Parietal lobe (tissue), 2 donors: ENCODE measurements around a stretch of chr14.

- RAMPAGE, long total RNA, result no peak
Observed at GRCh38 chr14:71181347-71181734, 138.9 kb upstream of the SIPA1L1 start.

GRCh38 chr14:71349141-71349963, 29.1 kb downstream of the SIPA1L1 start:
- RAMPAGE, long total RNA, result no peak

DNA sequence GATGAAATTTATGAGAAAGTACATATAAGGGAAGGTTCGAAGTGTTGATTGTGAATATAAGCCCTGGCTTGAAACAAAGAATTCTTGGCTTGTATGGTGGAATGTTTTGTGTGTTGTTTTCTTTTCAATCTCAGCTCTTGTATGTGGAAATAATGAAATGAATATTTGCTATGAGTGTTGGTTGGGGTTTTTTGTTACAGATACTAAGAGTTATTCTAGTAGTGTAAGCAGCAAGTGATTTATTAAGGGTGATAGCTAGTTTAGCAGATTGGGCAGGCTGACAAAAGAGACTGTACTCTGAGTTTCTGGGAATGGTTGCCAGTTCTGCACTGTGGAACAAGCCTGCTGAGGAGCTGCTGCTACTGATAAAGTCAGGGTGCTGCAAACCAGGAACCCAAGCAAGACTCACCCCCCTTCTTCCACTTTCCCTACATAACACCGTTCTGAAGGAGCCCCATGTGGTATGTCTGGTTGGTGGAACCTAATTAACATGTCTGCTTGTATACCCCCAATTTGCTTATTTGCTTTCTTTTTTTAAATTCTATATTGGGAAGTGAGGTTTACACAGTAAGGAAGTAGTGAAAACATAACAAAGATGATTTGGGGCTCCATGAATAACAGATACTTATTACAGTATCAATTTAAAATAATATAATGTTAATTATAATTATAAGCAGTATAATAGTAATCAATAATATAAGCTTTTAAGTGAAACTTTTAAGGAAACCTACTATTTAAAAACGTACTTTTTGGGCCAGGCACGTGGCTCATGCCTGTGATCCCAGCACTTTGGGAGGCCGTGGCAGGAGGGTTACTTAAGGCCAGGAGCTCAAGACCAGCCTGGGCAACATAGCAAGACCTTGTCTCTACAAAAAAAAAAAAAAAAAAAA, 35.7 kb downstream of the SIPA1L1 start:
- RAMPAGE, long total RNA, result no peak

GRCh38 chr14:71418800-71419302, 98.6 kb downstream of the SIPA1L1 start:
- RAMPAGE, long total RNA, result no peak

DNA sequence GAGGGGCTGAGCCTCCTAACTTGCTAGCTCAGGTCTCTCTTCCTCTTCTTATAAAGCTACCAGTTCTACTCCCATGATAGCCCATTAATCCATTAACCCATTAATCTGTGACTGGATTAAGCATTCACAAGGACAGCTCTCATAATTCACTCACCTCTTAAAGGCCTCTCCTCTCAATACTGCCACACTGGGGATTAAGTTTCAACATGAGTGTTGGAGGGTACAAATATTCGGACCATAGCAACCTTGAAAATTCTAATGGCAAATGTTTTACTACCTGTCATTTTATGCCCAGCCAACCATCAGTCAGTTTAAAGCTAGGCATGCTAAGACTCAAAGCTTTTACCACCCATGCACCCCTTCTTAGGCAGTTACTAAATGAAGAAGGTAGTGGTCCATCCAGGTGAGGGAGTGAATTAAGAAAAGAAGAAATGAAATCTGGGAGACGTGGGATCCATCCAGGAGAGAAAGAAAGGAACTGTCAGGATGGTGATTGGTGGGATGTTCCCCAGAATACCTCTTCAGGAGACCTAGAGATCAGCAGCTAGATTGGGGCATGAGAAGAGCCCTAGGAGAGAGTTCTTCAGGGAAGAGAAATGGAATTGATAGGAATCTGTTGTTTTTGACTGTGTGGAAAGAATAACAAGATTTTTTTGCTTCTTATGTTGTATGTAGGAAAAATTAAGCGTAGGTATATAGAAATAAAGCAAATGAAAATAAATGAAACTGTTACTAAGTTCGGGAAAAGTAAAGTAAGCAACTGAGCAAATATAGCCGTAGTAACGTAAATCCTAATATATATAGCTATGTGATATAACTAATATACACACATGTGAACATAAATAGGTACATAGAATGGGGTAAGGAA, 252.0 kb downstream of the SIPA1L1 start:
- RAMPAGE, long total RNA, result no peak

DNA sequence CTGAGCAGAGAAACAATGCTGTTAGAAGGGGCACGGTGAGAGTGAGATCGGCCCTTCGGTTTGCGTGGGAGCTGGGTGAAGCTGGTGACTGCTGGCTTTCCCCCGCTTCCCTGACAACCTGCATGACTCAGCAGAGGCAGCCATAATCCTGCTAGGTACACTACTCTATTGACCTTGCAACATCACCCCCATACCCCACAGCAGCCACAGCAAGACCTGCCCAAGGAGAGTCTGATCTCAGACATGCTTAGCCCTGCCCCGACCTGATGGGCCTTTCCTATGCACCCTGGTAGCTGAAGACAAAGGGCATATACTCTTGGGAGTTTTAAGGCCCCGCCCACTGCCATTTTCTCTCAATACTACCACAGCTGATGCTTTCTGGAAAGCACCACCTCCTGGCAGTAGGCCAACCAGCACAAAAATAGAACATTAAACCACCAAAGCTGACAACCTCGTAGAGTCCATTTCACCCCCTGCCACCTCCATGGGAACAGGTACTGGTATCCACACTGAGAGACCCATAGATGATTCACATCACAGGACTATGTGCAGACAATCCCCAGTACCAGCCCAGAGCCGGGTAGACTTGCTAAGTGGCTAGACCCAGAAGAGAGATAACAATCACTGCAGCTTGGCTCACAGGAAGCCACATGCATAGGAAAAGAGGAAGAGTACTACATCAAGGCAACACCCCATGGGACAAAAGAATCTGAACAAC, 75.9 kb upstream of the RGS6 start:
- RAMPAGE, long total RNA, result no peak

DNA sequence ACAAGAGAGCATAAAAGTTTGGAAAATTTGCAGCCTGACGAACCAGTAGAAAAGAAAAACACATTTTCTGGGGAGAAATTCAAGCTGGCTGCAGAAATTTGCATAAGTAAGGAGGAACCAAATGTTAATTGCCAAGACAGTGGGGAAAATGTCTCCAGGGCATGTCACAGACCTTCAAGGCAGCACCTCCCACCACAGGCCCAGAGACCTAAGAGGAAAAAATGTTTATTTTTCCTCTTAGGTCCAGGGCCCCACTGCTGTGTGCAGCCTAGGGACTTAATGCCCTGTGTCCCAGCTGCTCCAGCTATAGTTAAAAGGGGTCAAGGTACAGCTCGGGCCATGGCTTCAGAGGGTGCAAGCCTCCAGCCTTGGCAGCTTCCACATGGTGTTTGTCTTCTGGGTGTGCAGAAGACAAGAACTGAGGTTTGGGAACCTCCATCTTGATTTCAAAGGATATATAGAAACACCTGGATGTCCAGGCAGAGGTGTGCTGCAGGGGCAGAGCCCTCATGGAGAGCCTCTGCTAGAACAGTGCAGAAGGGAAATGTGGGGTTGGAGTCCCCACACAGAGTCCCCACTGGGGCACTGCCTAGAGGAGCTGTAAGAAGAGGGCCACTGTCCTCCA, 425.6 kb downstream of the RGS6 start:
- RAMPAGE, long total RNA, result no peak

- RAMPAGE, long total RNA, result no peak
Observed at GRCh38 chr14:72529057-72529568, 364.8 kb downstream of the DPF3 start.

DNA sequence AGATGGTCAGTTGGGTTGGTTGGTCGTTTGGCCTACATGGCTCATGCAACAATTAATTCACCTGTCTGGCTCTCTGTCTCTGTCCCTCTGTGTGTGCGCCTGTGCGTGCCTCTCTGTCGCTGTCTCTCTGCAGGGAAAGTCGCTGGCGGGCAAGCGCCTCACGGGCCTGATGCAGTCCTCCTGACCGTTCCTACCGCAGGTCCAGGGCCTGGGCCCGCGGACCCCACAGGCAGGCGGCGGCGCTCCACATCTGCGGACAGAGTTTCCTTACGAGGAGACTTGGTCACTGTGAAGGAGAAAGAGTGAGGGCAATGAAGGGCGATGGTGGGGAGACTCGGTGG, 331.6 kb downstream of the DPF3 start:
- RAMPAGE, long total RNA, result no peak

DNA sequence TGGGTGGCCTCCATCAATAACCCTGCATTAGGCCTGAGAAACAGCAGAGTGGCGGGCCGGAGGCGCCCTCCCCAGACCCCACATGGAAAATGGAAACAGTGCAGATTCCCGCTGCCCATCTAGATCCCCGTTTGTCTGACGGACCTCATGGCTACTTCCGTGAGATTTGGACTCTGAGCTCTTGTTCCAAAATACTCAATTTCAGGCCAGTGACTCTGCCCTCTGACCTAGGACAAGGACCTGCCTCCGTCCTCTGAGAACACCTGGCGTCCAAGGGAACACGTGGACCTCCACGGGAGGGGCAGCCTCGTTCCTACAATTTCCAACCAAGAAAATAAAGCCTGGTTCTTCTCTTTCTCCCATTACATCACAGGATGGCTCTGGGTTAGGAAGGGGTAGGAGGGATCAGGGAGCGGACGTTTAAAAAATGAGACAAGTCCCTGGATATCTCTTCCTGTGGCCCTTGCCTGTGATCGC, 325.3 kb downstream of the DPF3 start:
- RAMPAGE, long total RNA, result no peak

- RAMPAGE, long total RNA, result no peak
Observed at GRCh38 chr14:72619166-72619628, 274.7 kb downstream of the DPF3 start.

DNA sequence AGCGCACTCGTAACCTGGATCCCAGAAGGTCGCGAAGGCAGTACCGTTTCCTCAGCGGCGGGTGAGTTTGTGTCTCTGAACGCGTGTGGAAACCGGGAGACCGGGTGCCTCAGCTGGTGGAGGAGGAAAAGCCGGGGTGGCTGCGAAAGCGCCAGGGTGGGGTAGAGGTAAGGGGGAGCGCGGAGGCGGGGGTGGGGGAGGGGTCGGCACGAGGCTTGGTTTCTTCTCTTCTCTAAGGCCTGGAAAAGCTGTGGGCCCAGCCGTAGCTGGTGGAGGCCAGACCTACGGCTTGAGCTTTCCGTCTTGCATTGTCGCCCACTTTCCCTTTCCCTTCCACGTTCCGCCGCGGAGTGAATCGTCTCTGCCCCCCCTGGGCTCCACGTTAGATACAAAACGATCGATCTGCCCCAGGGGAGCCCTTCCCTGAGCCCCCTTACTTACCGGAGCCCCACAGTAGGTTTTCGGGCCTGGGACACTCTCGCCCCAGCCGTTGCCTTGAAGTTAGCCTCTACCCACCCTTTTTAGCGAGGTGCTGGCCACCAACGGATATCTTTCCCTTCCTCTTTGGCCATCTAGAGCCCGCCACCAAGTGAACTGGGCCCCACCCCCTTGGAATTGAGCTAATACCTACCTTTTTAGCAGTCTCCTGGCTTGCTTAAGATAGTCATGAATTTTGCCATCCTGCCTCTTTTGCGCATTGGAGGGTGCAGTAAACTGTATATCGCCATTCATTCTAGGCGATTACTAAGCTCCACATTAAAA, 492 bp downstream of the RBM25 start:
- RAMPAGE, long total RNA, result no peak

DNA sequence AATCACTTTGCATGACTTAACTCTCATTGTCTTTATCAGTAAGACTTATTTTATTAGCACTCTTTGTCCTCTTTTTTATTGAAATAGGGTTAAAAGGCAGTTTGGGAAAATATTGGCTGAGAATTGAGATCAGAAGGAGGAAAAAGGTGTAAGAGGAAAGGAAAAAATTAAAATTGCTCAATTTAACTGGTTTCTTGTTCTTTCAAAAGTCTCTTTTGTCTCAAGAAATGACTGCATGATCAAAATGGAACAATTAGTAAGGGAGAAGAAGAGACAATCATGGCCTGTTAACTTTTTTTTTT, 25.2 kb downstream of the RBM25 start:
- RAMPAGE, long total RNA, result no peak

GRCh38 chr14:73087816-73088372, 29.6 kb downstream of the RBM25 start:
- RAMPAGE, long total RNA, result no peak

DNA sequence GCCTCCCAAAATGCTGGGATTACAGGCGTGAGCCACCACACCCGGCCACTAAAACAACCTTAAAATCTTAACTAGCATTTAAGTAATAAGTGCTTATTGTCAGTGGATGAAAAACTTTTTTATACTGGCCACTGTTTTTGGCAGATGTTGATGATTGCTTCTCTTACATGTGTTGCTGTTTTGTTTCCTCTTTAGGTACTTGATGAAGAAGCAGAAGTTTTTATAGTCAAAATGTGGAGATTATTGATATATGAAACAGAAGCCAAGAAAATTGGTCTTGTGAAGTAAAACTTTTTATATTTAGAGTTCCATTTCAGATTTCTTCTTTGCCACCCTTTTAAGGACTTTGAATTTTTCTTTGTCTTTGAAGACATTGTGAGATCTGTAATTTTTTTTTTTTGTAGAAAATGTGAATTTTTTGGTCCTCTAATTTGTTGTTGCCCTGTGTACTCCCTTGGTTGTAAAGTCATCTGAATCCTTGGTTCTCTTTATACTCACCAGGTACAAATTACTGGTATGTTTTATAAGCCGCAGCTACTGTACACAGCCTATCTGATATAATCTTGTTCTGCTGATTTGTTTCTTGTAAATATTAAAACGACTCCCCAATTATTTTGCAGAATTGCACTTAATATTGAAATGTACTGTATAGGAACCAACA, 16.7 kb upstream of the PSEN1 start:
- RAMPAGE, long total RNA, result no peak

DNA sequence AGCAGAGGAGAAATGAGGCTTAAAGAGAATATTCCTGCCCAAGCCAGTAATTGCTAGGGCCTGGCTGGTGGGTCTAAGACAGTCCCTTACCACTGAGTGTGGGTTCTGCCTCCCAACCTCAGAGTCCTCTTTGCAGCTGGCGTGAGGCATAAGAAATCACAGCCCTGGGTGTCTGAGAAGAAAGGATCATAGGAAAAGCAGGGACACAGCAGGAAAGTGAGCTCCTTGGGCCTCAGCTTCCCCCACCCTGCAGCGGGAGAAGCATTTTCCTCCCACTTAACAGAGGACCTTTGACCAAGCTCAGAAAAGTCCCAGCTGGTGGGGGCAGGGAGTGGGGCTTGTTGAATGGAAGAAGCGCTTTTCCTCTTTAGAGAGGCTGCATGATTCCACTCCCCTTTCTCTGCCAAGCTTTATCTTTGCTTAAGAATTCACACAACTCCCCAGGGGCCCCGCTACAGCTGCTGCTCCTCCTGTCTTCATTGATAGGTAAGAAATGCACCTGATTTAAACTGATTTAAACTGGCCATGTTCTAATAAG, 1.9 kb upstream of the PAPLN start:
- RAMPAGE, long total RNA, result no peak

DNA sequence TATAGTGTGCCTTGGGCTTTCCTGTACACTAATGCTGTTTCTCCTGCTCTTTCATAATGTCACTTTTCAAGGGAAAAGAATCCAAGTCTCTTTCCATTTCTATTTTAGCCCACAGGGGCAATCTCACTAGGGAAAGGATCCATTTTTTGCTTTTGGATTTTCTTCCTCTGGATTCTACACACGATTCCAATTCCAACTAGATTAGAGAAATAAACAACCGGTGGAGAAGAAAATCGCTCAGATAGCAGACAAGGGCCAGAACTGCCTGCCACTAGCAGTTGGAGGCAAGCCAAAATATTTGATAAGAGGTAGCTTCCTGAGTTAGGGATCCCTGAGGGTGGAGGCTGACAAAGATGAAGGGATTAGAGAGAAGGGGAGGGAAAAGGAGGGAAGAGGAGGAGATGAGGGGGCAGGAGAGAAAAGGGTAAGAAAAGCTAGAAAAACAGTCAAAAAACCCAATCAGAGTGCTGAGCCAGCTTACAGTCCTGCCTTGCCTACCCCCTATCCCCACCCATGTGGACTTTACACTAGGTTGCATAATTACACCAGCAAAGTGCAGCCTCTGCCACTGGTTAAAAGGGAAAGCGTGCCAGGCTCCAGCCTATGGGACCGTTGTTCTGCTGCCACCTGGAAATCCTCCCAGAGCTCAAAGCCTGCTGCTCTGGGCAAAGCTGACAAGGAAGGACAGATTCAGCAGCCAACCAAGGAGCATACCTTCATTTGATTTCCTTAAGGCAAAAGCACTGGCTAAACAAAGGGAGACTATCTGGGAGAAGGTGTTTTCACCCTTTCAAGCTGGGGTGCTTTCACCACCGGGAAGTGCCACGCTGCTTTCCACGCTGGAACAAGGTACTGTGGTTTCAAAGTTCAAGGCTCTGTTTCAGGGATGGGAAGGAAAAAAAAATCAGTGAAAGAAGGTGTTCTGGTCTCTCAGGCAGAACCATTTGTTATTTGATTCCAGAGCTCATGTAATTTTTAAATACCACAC, 3.8 kb upstream of the NUMB start:
- RAMPAGE, long total RNA, result no peak

- RAMPAGE, long total RNA, result no peak
Observed at GRCh38 chr14:73491255-73491992, 691 bp downstream of the RIOX1 start.

GRCh38 chr14:73549891-73550480, 8.8 kb downstream of the HEATR4 start:
- RAMPAGE, long total RNA, result no peak

GRCh38 chr14:73712325-73713016, 1.7 kb downstream of the PNMA1 start:
- RAMPAGE, long total RNA, result no peak